A549 (cell line): ENCODE results near the gene TMEM125.

GRCh38 chr1:41914465-41915307, 4.0 kb downstream of the HIVEP3 start:
- PRO-cap, result no peak
CAGE:
- cytosol, long polyA plus RNA, result no peak
- long polyA plus RNA, result no peak
- nucleus, long polyA plus RNA, result no peak

DNA sequence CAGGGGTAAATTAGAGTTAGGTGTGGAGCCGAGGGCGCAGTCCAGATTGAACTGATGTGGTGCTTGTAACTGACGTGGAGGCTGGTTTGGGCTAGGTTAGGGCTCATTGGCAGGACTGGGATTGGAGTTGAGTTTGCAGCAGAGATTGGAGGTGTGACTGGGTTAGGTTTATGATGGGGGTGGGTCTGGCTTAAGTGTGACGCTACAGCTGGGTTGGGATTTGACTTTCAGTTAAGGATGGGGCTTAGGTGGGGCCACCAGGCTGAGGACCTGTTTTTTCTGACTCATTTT, 3.4 kb upstream of the GUCA2A start:
- PRO-cap, result no peak
CAGE:
- cytosol, long polyA plus RNA, result no peak
- long polyA plus RNA, result no peak
- nucleus, long polyA plus RNA, result no peak

GRCh38 chr1:42176447-42177552, 12.3 kb upstream of the GUCA2A start:
- PRO-cap, result no peak
CAGE:
- cytosol, long polyA plus RNA, result no peak
- long polyA plus RNA, result start-site peak on the minus strand at chr1:42176827-42176893, 164 and 103 reads in 2 replicates; start-site peak on the minus strand at chr1:42177004-42177135, 517 and 466 reads in 2 replicates
- nucleus, long polyA plus RNA, result no peak

DNA sequence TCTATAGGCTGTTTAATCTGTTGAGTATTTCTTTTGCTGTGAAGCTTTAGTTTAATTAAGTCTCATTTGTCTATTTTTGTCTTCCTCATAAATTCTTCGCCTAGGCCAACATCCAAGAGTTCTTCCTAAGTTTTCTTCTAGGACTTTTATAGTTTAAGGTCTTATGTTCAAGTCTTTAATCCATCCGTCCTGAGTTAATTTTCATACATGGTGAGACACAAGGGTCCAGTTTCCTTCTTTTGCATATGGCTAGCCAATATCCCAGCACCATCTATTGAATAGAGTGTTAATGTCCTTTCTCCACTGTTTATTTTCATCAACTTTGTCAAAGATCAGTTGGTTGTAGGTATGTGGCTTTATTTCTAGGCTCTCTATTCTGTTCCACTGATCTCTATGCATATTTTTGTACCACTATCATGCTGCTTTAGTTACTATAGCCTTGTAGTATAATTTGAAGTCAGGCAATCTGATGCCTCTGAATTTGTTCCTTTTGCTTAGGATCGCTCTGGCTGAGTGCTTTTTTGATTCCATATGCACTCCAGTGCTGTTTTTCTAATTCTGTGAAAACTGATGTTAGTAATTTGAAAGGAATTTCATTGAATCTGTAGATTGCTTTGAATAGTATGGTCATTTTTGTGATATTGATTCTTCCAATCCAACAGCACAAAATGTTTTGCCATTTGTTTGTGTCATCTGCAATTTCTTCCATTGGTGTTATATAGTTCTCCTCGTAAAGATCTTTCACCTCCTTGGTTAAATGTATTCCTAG, 38.6 kb downstream of the FOXJ3 start:
- PRO-cap, result no peak
CAGE:
- cytosol, long polyA plus RNA, result no peak
- long polyA plus RNA, result no peak
- nucleus, long polyA plus RNA, result no peak

- PRO-cap, result no peak
CAGE:
- cytosol, long polyA plus RNA, result no peak
- long polyA plus RNA, result no peak
- nucleus, long polyA plus RNA, result no peak
Measured at GRCh38 chr1:42454326-42454621, 1.5 kb downstream of the ZMYND12 start.

- PRO-cap, result no peak
CAGE:
- cytosol, long polyA plus RNA, result no peak
- long polyA plus RNA, result no peak
- nucleus, long polyA plus RNA, result no peak
Measured at GRCh38 chr1:42696439-42697299, 14.5 kb downstream of the YBX1 start.

DNA sequence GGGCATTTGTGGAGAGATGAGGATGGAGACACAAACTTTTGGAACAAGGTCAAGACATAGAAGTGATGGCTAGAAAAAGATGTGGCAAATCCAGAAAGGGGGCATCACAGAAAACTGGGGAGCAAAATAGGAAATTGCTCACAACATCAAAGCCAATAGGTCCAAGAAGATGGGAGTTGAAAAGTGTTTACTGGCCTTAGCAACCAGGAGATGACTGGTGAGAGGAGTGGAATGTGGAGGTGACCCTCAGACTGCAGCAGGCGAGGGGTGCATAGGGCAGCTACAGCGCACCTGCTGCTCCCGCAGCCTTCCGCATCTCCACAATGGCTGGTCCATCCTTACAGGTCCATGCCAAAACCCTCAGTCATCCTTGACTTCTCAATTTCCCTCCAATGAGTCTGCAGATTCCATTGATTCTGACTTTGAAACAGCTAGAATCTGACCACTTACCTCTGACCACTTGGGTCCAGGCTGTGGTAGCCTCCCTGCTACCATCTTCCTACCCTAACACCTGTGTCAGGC, 22.3 kb downstream of the CLDN19 start:
- PRO-cap, result no peak
CAGE:
- cytosol, long polyA plus RNA, result no peak
- long polyA plus RNA, result no peak
- nucleus, long polyA plus RNA, result no peak

GRCh38 chr1:42816083-42816838, 661 bp upstream of the ERMAP start:
- PRO-cap, result no peak
CAGE:
- cytosol, long polyA plus RNA, result no peak
- long polyA plus RNA, result no peak
- nucleus, long polyA plus RNA, result no peak

GRCh38 chr1:42929424-42930326, 29.0 kb downstream of the SLC2A1 start:
- PRO-cap, result no peak
CAGE:
- cytosol, long polyA plus RNA, result no peak
- long polyA plus RNA, result no peak
- nucleus, long polyA plus RNA, result no peak

DNA sequence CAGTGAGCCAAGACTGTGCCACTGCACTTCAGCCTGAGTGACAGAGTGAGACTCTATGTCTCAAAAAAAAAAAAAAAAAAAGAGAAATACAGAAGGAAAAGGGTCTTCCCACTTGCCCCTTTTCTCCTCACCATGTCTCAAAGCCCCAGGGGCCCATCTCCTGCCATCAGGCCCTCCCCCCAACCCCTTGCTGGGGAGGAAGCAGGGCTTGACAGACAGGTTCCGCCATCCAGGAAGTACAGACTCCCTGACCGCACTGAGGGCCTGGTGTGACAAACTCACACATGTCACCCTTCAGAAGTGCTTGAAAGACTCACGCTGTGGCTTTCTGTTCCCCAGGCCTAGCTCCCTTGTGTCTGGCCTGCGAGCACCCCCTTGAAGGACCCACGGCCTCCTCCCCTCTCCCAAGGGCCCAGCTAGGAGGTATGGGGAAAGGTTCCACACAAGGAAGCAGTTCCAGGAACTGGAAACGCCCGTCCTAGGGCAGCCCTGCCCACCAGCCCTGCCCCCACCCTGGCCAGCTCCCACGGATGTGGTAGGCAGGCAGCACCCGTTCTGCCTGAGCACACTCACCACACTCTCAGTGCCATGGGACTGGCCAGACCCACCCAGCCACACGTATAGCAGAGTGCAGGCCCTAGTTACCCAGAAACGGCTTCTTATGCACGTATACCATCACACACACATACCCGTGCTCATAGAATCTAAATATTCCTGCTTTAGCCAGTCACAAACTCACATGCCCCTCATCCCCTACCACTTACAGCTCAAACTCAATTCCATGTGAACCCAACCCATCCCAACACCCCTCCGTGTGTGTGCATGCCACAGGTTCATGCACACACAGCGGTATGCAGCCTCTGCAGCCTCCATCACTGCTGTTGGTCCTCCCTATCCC, 26.7 kb downstream of the SLC2A1 start:
- PRO-cap, result bidirectional peak, plus-strand start at position 564 of the sequence, minus-strand start at position 397 of the sequence
CAGE:
- cytosol, long polyA plus RNA, result no peak
- long polyA plus RNA, result no peak
- nucleus, long polyA plus RNA, result no peak

GRCh38 chr1:42945743-42946979, 12.5 kb downstream of the SLC2A1 start:
- PRO-cap, result no peak
CAGE:
- cytosol, long polyA plus RNA, result no peak
- long polyA plus RNA, result no peak
- nucleus, long polyA plus RNA, result no peak

- PRO-cap, result no peak
CAGE:
- cytosol, long polyA plus RNA, result no peak
- long polyA plus RNA, result no peak
- nucleus, long polyA plus RNA, result no peak
Measured at GRCh38 chr1:42952406-42952907, 6.2 kb downstream of the SLC2A1 start.

DNA sequence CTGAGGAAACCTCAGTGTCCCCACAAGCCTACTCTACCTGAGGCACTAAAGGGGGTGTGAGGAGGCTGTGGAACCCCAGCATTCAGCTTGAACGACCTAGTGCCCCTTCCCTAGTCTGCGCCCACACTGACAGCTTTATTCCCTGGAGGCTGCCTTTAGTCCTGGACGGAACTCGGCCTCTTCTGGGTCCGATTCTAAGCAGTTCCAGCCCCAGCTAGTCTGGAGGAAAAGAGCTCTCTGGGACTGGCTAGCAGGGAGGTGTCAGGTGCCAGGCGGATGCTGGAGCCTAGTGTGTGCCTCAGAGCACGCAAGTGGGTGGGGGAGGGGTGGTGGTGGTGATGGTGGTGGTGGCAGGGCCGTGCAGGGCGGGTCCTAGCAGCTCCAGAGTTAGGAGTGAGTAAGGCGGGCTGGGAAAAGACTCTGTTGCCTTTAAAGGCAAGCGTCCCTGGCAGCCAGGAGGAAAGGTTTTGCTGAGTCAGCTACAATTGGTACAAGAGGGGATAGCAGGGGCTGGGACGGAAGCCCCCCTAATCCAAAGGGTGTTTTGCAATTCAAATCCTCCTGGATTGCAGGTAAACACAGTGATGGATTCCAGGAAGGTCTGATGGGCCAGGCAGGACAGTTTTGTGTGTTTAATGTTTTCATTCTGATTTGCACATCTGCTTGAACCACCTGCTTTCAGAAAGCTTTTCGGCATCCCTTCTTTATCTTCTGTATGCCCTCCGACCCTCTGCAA, 4.0 kb upstream of the SLC2A1 start:
- PRO-cap, result no peak
CAGE:
- cytosol, long polyA plus RNA, result no peak
- long polyA plus RNA, result no peak
- nucleus, long polyA plus RNA, result no peak

DNA sequence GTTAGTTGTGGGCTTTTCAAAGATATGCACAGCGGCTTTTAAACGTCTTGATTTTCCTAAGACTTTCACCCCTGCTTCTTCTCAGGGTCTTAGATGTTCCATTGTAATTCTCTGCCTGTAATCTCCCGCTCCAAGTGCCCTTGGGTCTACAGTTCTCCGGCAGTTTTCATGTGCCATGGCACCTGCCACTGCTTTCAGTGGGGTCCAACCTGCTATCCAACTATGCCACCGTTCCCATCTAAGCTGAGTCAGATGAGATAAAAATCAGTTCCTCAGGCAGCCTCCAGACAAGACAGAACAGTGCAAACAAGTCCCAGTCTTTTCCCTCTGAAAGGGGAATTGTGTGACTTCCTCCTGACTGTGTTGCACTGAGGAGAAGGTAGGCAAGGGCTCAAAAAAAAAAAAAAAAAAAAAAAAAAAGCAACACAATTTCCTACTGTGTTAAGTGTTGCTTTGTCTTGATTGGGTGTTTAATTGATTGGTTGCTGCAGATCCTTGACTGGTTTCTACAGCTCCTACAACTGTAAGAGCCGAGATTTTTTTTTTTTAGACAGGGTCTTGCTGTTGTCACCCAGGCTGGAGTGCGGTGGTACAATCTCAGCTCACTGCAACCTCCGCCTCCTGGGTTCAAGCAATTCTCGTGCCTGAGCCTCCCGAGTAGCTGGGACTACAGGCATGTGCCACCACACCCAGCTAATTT, 26.4 kb upstream of the CFAP144 start:
- PRO-cap, result no peak
CAGE:
- cytosol, long polyA plus RNA, result no peak
- long polyA plus RNA, result no peak
- nucleus, long polyA plus RNA, result no peak

- PRO-cap, result no peak
CAGE:
- cytosol, long polyA plus RNA, result no peak
- long polyA plus RNA, result no peak
- nucleus, long polyA plus RNA, result no peak
Measured at GRCh38 chr1:43269637-43270188, at the start of gene TMEM125. Gene TMEM125 (plus strand): TSS chr1:43269983.

GRCh38 chr1:43281650-43281885, 3.8 kb downstream of the C1orf210 start:
- PRO-cap, result no peak
CAGE:
- cytosol, long polyA plus RNA, result no peak
- long polyA plus RNA, result no peak
- nucleus, long polyA plus RNA, result no peak

DNA sequence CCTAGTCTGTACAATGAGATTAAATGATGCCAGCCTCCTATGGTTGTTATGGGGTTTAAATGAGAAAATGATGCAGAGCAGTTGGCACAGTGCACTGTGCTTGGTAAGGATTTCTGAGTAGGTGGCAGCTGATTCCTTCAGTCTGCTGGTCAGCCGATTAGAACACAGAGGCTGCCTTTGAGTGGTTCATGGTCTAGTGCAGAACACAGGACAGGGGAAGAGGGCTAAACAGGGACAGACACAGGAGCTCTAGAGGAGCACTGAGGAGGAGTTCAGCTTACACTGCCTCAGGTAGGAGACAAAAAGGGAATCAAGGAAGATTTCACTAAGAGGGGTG, 1.4 kb downstream of the TIE1 start:
- PRO-cap, result no peak
CAGE:
- cytosol, long polyA plus RNA, result no peak
- long polyA plus RNA, result no peak
- nucleus, long polyA plus RNA, result no peak

GRCh38 chr1:43303116-43303783, 2.5 kb downstream of the TIE1 start:
- PRO-cap, result no peak
CAGE:
- cytosol, long polyA plus RNA, result no peak
- long polyA plus RNA, result no peak
- nucleus, long polyA plus RNA, result no peak

GRCh38 chr1:43365898-43366729, 1.7 kb downstream of the ELOVL1 start:
- PRO-cap, result bidirectional peak, plus-strand start at chr1:43366421, minus-strand start at chr1:43366350
CAGE:
- cytosol, long polyA plus RNA, result no peak
- long polyA plus RNA, result no peak
- nucleus, long polyA plus RNA, result no peak

GRCh38 chr1:43545607-43546796, 15.3 kb downstream of the PTPRF start:
- PRO-cap, result no peak
CAGE:
- cytosol, long polyA plus RNA, result no peak
- long polyA plus RNA, result no peak
- nucleus, long polyA plus RNA, result no peak